ENCODE measurements around the genes ZNF774 and CRTC3.

DNA sequence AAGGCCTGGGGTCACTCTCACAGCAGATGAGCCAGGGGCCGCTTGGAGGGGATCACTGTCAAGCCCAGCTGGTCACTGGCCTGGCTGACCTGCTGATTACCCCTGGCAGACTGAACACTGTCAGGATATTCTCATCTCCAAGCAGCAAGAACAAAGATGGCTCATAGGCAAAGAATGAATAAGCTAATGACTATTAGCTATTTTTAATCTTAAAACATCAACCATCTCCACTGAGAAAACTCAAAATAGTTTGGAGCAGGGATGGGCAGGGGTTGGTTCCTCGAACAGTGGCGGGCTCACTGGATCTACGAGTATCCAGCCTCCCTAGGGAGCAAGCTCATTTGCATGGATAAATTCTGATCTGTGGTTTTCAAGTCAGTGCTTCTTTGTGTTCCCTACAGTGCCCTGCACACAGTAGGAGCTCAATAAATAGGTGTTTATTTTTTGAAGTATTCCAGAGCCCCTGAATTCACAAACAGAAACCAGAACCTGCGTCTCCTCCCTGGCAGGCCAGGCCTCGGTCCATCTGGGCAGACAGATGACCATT is 64.3 kb upstream of the ACAN start:
- RRBS = no CpG with 5 or more reads among the region's 6 CpGs

DNA sequence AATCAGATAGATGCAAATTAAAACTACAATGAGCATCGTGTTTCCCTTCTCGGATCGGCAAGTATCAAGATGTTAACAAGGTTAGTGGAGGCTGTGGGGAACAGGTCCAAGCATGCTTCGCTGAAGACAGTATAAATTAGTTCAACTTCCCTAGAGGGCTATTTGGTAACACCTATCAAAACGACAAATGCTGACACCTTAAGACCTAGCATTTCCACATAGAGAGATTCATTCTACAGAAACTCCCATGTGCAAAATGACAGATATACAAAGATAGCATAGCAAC is 449 bp upstream of the MFGE8 start:
- RRBS = no CpG with 5 or more reads among the region's 5 CpGs

- RRBS = no CpG with 5 or more reads among the region's 7 CpGs
These were observed 14.4 kb downstream of the ABHD2 start for GRCh38 chr15:89102652-89103080.

- RRBS = no CpG with 5 or more reads among the region's 3 CpGs
These were observed 38.9 kb downstream of the ABHD2 start for GRCh38 chr15:89127059-89127639.

DNA sequence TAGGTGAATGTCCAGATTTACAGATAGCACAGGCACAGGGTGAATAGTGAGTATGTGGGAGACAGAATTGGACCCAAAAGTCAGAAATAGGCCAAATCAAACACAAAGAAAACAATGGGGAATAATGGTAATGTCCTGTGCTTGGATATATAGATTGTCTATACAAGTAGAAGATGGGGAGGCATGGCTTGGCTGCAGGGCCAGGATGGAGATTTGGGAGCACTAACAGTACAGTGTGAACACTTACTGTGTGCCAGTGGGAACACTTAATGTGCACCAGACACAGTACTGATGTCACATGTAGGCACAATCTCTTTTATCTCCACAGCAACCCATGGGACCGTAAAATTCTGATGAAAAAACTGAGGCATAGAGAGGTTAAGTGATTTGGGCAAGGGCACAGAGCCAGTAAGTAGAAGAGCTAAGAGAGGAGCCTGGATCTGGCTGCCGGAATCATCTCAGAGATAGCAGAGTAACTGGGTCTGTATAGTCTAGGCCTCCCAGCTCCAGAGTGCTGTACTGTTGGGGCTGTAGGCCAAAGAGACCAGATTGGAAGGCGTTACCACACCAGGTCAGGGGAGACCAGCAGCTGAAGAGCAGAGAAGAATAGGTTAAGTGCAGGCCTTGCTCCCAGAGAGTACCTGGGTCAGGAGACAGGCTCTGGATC is 63.4 kb downstream of the RLBP1 start:
- RRBS = no CpG with 5 or more reads among the region's 3 CpGs

DNA sequence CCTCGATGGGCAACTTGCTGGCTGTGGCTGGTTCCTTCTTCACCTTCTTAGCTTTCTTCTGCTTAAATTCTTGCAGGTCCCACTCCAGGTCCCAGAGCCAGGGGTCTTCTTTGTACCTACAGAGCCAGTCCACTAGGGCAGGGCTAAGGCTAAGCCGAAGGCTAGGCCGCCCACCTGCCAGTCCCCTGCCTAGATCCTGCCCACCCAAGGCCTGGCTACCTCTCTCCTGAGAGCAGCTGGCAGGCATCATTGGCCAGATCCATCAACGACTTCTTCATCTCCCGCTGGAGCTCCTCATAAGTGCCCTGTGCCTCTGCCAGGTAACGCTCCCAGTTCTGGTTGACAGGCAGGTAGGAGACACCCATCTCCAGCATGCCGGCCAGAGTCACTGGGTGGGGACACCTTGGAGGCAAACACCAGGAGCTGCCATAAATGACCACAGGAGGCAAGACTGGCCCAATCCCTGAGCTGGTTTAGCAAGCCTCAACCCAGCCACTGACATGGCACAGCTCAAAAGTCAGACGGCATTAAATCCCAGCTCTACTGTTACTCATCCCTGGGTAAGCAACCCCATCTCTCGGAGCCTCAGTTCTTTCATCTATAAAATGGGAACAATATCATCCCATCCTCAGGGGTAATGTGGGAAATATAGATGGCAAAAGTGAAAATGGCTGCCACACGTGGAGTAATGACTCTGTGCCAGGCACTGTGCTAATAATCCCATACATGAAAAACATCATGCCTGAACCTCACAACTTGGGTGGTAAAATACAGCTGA is 7.5 kb downstream of the POLG start:
- RRBS = no CpG with 5 or more reads among the region's 10 CpGs

DNA sequence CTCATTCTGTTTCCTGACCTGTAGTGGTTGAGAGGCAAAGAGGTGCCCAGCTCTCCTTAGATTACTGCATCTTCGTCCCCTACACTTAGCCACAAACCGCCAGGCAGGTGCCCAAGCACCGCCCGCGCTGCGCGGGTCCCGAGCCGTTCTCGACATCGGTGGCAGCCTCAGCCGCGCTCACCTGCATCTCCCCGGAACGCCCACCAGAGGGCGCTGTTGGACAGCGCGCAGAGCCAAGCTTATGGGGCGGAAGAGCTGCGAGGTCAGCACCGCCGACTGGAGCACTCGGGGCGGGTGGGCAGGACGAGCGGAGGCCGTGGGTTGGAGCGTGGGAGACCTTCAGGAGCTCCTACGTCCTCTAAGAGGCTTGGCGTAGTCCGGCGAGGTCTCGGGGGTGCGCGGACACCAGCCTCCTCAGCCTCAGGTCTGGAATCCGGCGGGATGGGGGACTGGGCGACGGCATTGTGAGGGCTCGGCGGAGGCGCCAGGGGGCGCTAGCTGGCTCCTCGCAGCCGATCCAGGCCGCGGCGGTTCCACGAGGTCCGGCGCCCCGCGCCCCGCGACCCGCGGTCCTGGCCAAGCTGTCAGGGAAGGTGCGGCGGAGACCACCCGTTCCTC is 24.1 kb upstream of the POLG start:
- RRBS = under 1% methylated on average over 22 of the region's 60 CpGs

GRCh38 chr15:89401550-89402409 is 67.2 kb upstream of the POLG start:
- RRBS = no CpG with 5 or more reads among the region's 13 CpGs

DNA sequence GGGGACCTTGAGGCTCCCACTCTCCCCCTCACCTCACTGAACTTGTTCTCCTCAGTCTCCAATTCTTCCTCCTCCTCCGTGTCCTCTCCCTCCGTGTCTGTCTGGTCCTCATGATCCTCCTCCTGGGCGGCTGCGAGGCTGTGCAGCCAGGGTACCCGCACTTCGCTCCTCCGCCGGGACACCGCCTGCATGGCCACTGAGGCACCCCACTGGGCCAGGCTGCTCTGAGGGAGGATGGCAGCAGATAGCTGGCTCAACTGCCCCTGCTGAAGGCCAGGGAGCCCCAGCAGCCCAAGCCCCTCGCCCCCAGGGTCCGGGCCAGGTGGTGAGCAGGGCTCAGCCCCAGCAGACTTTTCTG is 11.6 kb downstream of the PLIN1 start:
- RRBS = 95% methylated on average over 2 of the region's 11 CpGs

- RRBS = 91% methylated on average over 4 of the region's 25 CpGs
These were observed 2.5 kb downstream of the MESP1 start for GRCh38 chr15:89748231-89749323.

GRCh38 chr15:89828194-89829171 is 13.8 kb upstream of the ANPEP start:
- RRBS = no CpG with 5 or more reads among the region's 18 CpGs

DNA sequence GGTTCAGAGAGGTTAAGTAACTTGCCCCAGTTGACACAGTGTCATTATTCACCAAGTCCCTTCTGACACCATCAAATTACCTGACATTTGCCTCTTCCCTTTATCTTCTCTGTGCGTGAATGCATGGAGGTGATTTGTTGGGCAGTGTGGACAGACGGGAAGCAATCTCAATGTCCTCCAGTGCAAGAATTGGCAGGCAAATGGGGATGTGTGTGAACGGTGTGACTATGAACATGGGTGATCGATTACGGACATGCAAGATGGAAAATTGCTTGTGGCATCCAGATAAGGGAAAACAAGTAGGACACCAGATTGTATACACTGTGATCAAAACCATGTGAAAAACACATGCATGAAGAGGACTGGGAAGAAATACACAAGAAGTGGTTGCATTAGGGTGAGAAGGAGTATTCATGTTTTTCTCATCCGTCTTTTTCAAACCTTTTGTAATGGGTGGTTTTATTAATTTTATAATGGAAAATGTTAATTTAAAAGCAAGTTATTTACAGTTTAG is 27.5 kb downstream of the ZNF710 start:
- RRBS = no CpG with 5 or more reads among the region's 6 CpGs

GRCh38 chr15:90031113-90031982 is 30.2 kb downstream of the ZNF710 start:
- RRBS = 90% methylated on average over 3 of the region's 11 CpGs

DNA sequence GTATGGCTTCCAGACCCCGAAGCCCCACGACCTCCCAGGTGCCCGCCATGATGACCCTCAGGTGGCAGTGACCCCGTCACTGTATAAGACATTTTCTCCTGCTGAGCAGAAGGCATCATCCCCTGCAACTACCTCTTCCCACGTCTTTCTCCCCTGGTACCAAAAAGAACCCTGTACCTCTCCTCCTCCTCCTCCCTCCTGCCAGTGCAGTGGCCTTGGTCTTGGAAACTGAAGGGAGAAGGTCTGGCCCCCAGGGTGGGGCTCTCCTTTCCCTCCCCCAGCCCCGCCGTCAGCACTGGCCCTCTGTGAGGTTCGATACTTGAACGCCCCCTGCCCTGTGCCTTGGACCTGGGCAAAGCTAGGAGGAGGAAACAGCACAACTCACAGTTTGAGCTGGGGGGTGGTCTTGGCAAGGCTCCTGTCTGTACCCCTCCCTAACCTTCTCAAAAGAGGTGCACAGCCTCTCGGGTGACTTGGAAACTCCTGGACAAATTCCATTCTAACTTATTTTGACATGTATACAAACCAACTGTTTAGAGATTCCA is 20.6 kb downstream of the IDH2 start:
- RRBS = no CpG with 5 or more reads among the region's 10 CpGs

DNA sequence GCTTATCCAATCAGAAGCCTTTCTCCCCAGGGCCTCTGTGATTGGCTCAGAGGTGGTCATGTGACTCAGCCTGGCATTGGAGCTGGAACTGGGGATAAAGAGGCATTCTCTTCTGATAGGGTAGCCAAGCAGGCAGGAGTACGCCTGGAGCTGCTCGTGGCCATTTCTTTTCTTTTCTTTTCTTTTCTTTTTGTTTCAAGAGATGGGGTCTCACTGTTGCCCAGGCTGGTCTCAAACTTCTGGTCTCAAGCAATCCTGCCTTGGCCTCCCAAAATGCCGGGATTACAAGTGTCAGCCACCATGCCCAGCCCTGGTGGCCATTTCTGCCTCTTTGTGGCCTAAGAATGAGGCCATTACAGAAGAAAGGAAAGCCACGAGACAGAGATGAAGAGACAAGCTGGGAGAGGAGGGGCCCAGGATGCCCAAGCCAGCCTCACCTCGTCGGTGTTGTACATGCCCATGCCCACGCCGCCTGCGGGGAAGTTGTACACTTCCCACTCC is 14.3 kb downstream of the IDH2 start:
- RRBS = no CpG with 5 or more reads among the region's 9 CpGs

- RRBS = no CpG with 5 or more reads among the region's 10 CpGs
These were observed 4.5 kb downstream of the IDH2 start for GRCh38 chr15:90097471-90098494.

DNA sequence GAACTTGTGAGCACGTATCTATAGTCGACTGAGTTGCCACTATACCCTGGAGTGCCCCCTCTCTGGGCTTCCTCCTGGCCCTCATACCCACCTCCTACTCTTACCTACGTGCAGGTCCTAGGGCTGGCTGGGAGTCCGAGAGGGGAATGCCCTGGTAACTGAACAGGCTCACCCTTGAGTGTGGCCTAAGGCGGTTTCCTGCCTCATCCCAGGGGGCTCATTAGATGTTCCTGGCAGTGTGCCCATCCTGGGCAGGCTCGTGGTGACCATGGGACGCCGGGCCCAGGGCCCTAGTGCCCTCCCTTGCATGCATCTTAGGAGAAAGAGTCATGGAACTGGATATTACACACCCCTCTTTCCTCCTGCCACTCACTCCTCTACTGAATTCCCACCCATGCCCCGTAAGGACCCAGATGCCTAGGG is 2.8 kb downstream of the SEMA4B start:
- RRBS = no CpG with 5 or more reads among the region's 9 CpGs

- RRBS = under 1% methylated on average over 10 of the region's 59 CpGs
These were observed at the start of gene ZNF774 for GRCh38 chr15:90351610-90352595. TSS of gene ZNF774 (plus strand) at chr15:90352284.

DNA sequence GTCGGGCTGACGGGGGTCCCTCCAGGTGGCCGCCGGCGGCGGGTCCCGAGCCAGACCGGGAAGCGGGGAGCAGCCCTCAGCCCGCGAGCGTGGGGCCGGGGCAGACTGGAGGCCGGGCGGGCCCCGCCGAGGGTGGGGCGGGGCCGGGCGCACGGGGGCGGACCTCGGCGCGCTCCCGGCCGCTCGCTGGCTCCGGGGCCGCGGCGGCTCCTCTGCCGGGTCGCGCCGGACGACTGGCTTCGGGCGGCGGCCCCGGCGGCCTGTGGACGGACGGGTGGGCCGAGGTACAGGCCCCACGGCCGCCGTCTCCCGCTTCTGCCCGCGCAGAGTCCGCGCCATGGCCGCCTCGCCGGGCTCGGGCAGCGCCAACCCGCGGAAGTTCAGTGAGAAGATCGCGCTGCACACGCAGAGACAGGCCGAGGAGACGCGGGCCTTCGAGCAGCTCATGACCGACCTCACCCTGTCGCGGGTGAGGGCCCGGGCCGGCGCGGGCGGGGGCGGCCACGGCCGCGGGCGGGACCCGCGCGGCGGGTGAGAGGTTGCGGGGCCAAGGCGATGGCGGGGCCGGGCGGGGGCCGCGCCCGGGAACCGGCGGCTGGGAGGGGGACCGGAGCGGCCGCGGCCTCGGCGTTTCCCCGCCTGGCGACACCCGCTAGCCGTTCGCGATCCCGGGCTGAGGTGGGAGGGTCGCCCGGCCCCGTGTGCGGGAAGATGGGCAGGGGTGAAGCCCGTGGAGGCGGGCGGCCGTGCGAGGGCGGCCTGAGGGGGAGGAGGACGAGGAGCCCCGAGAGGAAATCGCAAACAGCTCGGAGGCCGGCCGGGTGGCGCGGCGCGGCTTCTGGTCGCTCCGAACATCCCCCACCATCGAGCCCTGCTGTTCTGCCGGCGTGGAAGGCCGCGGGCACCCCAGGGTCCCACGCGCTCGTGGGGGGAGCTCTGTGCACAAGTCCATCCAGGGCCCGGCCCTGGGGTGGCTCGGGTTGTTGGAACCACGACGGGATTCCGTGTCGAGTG is at the start of gene CRTC3:
Gene CRTC3 (plus strand): TSS at position 189 of the 1,014 bp plus-strand sequence.
- RRBS = 2% methylated on average over 63 of the region's 143 CpGs

- RRBS = no CpG with 5 or more reads among the region's 4 CpGs
These were observed 4.0 kb downstream of the CRTC3 start for GRCh38 chr15:90533660-90534229.

Measured in Ishikawa (cell line).